Measurements from ENCODE around the genes SOX30 and ADRA1B.

GRCh38 chr5:157651477-157652709 is at the start of gene SOX30:
SOX30 (minus strand) TSS chr5:157652438.
- PRO-cap, 2 experiments = no peak in any of the 2 experiments

DNA sequence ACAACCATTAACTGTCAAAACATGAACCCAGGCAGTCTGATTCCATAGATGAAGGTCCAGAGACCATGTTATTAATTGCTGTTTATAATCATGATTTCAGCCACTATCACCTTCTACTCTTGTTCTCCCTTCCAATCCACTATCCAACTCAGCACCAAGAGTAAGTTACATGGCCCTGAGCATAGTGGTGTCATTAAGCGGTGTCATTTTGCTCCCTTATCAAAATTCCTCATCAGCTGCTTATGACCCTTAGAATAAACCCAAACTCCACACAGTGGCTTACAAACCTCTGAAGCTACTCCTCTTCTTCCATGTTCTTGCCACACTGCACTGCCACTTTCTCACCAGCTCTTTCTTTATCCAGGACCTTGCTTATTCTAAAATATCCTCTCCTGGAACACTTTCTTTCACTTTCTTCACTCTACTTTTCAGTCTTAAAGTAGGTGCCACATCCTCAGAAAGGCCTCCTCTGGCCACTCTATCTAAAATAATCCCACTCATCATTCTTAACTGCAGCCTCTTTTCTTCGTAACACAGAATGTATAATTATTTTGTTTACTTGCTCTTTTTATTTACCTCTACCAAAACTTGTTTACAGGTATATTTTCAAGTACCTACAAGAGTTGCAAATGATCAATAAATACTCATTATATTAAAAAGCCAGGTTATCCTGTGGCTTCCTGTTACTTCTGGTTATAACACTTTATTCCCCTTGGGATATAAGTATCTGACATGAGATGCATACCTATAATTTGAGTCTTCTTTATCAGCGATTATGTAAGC is 22.4 kb downstream of the CLINT1 start:
- PRO-cap, 2 experiments = no peak in any of the 2 experiments

DNA sequence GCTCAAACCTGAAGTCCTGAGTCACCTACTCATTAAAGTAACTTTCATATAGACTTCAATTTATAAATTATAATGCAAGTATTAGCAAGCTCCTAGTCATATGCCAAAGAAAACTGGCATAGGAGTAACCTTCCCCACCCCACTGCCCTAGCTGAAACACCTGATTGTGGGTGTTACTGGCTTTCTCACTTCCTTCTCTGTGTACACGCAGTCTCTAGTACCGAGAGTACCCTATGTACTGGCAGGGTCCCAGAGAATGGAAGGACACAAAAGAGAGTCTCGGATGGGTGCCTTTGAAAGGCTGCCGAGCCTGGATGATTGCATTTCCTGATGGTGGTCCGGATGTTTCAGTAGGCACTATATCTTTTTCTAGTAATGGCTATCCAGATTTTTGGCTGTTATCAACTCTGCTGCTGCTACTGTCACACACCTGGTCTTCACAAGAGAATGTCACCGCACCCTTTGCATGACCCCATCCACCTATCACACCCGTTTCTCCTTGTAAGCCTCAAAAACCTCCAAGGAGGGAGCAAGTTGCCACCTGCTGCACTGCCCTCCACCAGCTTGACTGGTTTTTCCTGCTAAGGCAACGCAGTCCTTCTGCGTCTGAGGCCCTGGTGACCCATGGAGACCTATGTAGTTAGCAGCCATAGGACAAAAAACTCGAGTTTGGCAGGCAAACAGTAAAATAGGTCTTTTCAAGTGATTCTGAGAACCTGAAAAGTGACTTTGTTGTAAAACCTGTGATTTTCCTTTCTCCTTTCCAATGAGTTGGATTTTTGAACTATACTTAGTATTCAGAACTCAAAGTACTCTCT is 53.9 kb upstream of the CLINT1 start:
- PRO-cap, 2 experiments = no peak in any of the 2 experiments

- PRO-cap, 2 experiments = no peak in any of the 2 experiments
These were observed 60.0 kb upstream of the CLINT1 start for GRCh38 chr5:157918624-157919610.

GRCh38 chr5:158515015-158515214 is 584.8 kb downstream of the EBF1 start:
- PRO-cap, 2 experiments = no peak in any of the 2 experiments

- PRO-cap, 2 experiments = no peak in any of the 2 experiments
These were observed 96.8 kb downstream of the EBF1 start for GRCh38 chr5:159002893-159003410.

DNA sequence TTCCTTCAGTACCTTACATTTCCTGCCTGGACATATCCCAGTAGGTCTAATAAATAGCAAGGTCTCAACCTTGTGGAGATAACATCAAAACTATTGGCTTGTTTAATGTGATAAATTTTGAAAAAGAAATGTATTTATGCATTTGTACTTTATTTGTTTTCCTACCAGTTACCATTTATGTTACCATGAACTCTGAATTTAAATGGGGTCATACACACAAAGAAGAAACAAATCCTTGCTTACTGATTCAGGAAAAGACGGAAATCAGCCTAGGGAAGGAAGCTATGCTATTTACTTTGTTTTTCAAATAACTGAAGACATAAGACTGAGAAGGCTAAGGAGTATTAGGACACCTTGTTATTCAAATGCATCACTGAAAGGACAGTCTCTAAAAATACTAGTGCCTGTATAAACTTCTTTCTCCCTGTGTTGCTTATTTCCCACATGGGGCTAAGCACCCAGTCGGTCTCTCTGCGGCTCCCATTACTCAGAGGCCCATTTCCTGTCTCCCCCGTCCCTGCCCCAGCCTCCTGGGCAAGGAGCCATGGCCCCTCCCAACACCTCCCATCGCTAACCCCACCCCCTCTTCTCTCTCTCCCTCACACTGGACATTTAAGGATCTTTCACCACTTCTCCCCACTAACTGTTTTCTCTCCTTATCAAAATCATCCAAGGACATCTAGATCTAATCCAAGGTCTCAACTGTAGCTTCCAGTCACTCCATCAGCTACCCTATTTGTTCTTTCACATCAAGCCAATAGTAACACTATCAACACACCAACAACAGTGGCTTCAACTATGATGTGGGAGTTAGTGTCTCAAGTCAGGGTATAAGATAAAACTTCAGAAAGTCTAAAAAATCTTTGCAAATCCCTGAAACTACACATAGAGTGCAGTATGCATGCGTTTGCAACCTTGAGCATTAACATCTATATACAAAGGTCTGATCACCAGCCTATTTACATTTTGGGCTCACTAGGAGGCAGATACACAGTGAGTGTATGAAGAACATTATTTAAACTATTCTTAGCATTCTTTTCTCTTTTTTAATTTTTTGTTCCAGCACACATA is 81.9 kb downstream of the EBF1 start:
- PRO-cap, 2 experiments = no peak in any of the 2 experiments

- PRO-cap, 2 experiments = no peak in any of the 2 experiments
These were observed 50.1 kb downstream of the EBF1 start for GRCh38 chr5:159049444-159050178.

GRCh38 chr5:159052266-159052671 is 47.4 kb downstream of the EBF1 start:
- PRO-cap, 2 experiments = no peak in any of the 2 experiments

DNA sequence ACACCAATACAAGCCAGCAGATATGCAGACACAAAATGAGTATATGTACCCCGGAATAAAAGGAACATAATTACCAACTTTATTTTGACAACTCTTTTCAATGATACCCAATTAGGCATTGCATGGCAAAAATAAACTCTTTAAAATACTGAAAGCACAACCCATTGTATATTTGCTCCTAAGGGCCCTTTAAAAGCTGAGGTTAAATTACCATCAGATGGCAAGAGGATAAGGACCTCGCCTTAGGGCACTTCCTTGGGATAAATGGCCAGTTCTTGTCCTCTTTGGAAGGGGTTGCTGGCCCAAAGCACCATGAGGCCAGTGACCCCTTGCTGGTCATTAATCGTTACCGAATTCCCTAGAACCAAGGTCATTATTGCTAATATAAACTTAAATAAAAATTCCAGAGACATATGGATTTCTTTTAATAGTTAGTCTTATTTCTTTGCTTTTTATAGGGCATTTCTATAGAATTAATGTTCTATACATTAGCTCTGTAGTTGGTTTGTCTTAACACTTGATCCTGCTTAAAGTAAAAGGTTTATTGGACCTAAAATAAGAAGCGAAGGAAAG is 45.9 kb downstream of the EBF1 start:
- PRO-cap, 2 experiments = no peak in any of the 2 experiments

DNA sequence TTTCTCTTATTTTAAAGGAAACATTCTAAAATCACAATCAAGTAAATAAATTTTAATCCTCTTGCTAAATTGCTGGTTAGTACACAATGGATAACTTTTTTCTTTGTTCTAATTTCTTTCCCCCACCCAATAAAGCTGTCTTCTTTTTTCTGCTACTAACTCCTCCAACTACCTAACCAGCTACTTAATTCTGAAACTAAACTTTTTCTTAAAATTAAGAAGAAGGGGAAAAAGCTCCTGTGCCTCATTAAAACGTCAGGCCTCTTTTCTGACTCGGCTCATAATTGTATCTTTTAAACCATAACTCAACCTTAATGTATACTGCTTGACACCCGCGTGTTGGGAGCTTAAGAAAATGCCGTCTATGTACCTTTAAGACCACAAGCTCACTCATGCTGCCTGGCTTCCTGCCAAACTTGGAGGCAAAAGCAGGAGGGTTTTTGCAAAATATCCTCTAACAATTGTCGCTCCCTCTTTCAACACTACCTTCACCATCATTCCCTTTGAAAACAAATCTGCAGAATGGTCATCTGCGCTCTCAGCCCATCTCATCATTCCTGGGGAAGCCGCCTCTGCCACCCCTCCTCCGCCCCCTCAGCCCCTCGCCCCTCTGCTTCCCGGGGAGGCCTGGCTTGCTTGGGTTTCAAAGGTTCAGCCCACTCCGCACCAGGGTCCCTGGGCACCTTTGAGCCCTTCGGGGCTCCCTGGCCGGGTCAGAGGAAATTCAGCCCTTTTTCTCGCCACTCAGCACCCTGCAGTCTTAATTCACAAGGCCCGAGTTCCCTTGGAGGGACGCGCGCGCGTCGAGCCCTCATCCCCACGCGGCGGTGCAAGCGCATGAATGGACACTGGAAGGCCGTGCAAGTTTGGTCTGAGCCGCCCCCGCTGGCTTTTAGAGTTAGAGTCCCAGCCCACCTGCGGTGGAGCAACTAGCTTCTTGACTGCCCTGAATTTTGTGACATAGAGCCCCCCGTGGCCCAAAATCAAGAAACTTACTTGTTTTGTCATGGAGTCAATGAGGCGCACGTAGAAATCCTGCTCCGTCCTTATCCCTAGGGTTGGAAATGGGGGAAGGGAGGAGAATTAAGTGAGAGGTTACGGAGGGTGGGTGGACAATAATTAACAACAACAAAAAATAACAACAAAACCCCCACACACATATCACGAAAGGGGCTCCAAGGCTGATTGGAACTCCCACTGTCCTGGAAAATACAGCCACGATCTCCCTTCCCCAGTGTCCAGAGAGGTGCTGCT is 4.7 kb downstream of the EBF1 start:
- PRO-cap, 2 experiments = no peak in any of the 2 experiments

- PRO-cap, 2 experiments = no peak in any of the 2 experiments
These were observed 7.0 kb upstream of the EBF1 start for GRCh38 chr5:159106604-159107176.

- PRO-cap, 2 experiments = no peak in any of the 2 experiments
These were observed 46.3 kb downstream of the RNF145 start for GRCh38 chr5:159162737-159163705.

- PRO-cap, 2 experiments = no peak in any of the 2 experiments
These were observed 43.3 kb downstream of the RNF145 start for GRCh38 chr5:159165828-159166621.

DNA sequence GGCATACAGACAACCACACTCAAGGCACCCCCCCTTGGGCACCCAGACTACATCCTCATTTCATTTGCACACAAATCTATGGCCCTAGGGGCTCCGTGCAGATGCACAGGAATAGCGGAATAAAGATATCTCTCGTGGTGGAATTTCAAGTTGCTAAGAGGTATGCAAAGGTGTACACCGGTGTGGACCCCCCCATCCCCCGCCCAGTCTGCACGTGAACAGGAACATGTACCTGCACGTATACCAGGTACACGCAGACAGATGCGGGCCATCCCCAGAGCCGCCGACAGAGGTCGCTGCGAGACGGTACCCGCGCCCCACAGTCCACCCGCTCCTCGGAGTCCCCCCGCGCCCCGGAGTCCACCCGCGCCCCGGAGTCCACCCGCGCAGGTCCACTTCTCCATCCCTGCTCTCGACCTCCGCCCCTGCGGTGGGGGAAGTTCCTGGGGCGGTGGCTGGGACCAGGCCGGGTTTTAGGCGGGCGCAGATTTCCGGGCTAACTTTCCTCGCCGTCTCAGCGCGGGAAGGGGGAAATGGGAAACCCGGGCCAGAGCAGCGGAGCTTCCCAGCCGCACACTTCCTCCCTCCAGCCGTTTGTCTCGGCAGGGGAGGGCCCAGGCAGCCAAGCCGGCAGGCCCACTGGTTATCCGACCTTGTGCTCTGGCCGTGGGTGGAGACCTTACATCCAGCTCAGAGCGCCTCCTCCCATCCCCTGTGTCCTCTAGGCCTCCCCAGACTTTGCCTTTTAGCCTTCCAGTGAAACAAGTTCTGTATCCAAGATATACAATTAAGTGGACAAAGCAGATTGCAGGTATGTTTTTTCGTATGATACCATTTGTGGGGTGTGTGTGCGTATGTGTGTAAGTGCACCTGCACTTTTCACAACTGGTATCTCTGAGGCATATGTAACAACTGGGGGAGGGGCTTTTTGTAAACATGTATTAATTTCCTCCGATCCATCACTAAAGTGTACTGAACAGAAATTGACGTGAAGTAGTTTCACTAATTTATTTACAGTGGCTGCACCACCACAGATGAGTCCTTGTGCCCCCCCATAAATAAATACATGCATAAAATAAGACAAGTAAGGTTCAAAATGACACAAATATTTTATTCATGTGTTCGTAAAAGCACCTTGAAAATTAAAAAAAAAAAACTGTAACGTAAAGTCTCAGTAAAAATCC is 1.3 kb upstream of the IL12B start:
- PRO-cap, 2 experiments = no peak in any of the 2 experiments

- PRO-cap, 2 experiments = no peak in any of the 2 experiments
These were observed 111.2 kb upstream of the IL12B start for GRCh38 chr5:159441550-159441749.

DNA sequence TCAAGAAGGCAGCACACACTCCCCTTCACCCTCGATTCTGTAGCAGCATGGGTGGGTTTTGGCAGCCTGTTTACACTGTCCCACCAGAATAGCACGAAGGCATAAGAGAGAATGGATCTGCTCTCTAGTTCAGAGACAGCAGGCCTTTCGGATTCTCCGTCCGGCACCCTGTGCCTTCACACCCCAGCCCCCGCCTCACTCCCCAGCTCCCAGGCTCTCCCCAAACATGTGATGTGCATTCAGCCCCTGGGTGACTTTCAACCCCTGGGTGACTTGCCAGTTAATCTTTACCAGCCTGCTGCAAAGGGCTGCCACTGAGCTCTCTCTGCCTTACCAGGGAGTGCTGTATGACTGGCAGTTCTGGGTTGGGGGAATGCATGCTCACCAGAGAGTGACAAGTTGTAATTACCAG is 5.0 kb upstream of the ADRA1B start:
- PRO-cap, 2 experiments = no peak in any of the 2 experiments

GRCh38 chr5:159915744-159917018 is at the start of gene ADRA1B:
ADRA1B (plus strand) TSS chr5:159916482.
- PRO-cap, 2 experiments = no peak in any of the 2 experiments

GRCh38 chr5:159917994-159918554 is 1.8 kb downstream of the ADRA1B start:
- PRO-cap, 2 experiments = no peak in any of the 2 experiments

GRCh38 chr5:160007627-160007988 is 1.3 kb upstream of the TTC1 start:
- PRO-cap, 2 experiments = no peak in any of the 2 experiments

Measured in psoas muscle (tissue), 2 donors.